Spleen (tissue), 7 donors: ENCODE data around the genes CLDN22 and CDKN2AIP.

DNA sequence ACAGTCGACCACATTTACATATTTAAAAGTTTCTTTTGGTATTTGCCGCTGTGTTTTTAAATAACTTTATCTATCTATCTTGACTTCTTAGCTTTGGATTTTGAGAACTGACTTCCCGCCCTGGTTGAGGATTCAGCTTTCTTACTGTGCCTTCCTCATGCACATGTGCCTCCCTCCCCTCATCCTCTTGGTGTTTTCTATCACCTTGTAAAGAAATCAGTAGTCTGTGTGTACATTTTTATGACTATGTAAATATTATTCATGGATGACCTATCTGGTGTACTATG lies 72.6 kb downstream of the WWC2 start:
- PRO-cap, 4 experiments = no peak in any of the 4 experiments
- RAMPAGE, long total RNA, 4 experiments = no peak in any of the 4 experiments

GRCh38 chr4:183320053-183320330 lies at the start of gene CLDN22:
TSS of gene CLDN22 (minus strand) at chr4:183320276.
- PRO-cap, 4 experiments = no peak in any of the 4 experiments
- RAMPAGE, long total RNA, 4 experiments = no peak in any of the 4 experiments

DNA sequence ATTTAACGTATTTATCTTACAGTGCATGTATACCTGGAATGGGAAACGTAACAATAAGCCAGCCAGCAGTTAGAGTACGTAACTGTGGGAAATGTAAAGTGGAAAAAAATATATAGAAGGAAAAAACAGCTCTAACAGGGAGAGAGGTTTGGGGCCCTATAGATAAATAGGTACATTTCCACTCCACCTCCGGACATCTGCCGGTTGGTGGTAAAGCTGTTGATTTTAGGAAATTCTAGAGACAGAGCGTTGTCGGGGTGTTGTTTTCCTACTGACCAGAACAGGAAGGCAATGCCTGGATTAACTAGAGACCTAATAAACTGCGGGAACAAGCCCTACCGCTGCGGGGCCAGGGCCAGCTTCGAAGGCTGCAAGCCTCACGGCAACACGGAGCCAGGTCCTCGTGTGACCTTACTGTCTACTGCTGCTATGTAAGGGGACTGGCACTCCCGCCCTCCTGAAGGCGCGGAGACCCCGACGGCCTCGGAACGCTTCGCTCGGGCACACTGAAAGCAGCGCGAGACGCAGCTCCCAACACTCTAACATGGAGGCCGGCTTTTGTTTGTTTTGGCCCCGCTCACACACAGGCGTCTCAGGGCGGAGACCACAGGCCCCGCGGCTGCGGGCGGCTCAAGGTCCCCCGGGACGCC lies 716 bp upstream of the CDKN2AIP start:
- PRO-cap, 4 experiments = peak in 3 of 4 experiments; most common plus-strand start position 291 of the sequence (in 1); most common minus-strand start position 290 of the sequence (in 2)
- RAMPAGE, long total RNA, 4 experiments = no peak in any of the 4 experiments

DNA sequence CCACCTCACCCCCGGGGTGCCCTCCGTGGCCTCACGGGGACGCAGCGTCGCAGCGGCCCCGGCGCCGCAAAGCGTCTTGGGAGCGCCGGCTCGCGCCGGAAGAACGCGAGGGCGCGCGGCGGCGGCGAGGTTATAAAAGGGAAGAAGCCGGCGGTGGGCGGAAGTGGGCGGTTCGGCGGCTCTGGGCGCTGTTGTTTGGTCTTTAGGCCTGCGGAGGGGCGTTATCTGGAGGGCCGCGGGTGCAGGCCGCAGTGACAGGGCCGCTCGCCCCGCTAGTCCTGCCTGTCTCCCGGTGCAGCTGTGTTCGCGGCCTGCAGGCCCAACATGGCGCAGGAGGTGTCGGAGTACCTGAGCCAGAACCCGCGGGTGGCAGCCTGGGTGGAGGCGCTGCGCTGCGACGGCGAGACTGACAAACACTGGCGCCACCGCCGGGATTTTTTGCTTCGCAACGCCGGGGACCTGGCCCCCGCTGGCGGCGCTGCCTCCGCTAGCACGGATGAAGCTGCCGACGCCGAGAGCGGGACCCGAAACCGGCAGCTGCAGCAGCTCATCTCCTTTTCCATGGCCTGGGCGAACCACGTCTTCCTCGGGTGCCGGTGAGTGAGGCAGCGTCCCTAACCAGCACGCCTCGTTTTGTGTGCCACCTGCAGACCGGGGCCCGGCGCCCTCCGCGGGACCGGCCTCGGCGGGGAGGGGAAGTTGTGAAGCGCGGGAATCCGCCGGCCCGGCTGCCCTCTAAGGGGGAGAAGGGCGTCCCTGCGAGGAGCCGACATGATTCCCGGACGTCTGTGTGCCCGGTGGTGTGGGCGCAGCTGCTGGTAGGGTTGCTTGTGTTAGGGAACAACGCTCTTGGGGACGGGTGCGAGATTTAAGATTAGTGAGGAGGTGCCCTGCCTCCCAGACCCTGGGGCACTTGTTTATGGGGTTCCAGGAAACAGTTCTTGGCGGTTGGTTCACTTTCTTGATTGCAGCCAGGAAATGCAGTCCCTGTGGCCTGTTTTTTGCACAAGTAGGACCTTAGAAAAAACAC lies at the start of gene CDKN2AIP:
TSS of gene CDKN2AIP (plus strand) at position 163 of the 1,030 bp plus-strand sequence.
- PRO-cap, 4 experiments = peak in 4 of 4 experiments; most common plus-strand start position 163 of the sequence (in 4); most common minus-strand start position 78 of the sequence (in 4)
- RAMPAGE, long total RNA, 4 experiments = start-site peak on the plus strand in 4 of 4 experiments, centred at positions 203 to 222 of the sequence, 56 to 119 reads per replicate

DNA sequence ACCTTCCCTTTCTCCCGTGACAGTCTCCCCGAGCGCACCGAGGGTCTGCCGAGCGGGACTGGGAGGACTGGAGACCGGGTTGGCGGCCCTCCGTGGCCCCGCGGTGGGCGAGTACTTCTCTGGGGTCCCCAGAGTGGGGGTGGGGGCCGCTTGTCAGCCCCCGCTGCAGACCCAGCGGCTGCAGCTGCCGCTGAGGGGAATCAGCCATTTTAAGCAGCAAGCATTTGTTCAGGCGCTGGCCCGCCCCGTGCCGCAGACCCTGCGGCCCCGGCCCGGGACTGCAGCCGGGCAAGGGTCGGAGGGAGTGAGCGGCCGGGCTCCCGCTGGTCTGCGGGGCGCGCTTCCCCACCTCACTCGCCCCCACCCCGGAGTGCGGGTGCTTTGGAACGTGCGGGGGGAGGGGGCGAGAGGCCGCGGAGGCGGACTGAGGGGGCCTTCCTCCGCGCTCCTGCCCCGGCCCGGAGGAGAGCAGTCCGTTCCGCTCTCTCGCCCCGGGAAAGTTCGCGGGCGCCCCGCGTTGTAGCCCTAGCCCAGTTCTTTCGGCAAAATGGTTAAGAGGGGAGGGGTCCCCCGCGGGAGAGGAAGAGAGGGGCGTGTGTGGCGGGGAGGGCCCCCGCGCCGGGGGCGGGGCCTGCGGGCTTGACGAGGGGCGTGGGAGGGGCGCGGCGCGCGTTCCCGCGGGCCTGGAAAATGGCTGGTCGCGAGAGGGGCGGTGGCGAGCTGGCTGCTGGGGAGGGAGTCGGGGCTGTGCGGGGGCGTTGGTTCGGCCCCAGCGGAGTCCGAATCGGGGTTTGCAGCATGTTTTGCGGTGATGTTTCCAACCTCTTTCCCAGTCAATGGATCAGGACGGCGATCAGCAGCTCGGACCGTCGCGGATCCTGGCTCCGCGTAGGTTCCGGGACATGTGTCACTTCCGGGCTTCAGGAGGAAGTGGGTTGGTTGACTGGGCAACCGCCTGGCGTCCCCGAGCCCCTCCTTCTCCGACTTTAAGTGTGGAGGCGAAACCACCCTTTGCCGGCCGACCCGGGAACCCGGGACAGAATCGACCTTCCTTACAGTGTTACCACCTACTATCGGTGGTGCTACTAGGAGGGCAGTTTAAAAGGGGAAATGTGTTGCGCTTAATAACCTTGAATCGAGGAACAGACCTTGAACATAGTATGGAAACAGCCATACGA lies 962 bp downstream of the ING2 start:
- PRO-cap, 4 experiments = peak in 4 of 4 experiments; most common plus-strand start position 680 of the sequence (in 4); most common minus-strand start position 880 of the sequence (in 4)
- RAMPAGE, long total RNA, 4 experiments = start-site peak on the plus strand in 3 of 4 experiments, centred at positions 668 to 676 of the sequence, 18 to 35 reads per replicate

DNA sequence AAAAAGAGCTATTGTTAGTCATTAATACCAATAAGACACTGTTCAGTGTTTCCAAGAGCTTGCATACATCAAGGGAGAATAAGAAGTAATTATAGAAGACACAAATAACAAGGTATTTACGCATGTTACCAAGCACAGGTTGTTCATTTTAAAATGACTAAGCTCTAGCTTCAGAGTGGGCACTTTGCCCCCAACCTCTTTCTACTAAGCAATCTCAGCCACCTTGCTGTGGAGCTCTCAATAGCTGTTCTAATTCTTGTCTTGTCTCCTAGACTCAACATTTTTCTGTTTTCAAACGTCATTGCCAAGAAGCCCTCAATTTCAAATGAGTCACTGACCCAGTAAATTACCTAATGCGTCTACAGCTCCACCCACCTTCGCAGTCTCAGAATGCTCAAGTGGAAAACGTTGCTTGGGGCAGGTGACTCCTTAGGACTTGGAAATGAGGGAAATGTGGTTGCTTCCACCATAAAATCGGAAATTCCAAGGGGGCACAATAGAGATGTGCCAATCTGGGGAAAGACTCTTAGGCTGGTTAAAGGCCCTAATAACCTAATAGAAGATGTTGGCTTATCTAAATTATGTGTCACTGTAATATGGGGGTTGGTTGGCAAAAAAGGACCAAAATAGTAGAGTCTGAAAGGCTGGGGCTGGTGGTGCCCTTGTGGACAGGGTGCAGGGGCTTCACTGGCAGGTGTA lies 59.0 kb downstream of the ING2 start:
- PRO-cap, 4 experiments = no peak in any of the 4 experiments
- RAMPAGE, long total RNA, 4 experiments = no peak in any of the 4 experiments

- PRO-cap, 4 experiments = no peak in any of the 4 experiments
- RAMPAGE, long total RNA, 4 experiments = no peak in any of the 4 experiments
Measured at GRCh38 chr4:183610721-183611310, 48.2 kb downstream of the RWDD4 start.

GRCh38 chr4:183806187-183806769 lies 98.8 kb upstream of the STOX2 start:
- PRO-cap, 4 experiments = peak in 4 of 4 experiments; most common plus-strand start chr4:183806611 (in 2); most common minus-strand start chr4:183806514 (in 3)
- RAMPAGE, long total RNA, 4 experiments = no peak in any of the 4 experiments

GRCh38 chr4:183924176-183924912 lies 19.2 kb downstream of the STOX2 start:
- PRO-cap, 4 experiments = no peak in any of the 4 experiments
- RAMPAGE, long total RNA, 4 experiments = no peak in any of the 4 experiments

DNA sequence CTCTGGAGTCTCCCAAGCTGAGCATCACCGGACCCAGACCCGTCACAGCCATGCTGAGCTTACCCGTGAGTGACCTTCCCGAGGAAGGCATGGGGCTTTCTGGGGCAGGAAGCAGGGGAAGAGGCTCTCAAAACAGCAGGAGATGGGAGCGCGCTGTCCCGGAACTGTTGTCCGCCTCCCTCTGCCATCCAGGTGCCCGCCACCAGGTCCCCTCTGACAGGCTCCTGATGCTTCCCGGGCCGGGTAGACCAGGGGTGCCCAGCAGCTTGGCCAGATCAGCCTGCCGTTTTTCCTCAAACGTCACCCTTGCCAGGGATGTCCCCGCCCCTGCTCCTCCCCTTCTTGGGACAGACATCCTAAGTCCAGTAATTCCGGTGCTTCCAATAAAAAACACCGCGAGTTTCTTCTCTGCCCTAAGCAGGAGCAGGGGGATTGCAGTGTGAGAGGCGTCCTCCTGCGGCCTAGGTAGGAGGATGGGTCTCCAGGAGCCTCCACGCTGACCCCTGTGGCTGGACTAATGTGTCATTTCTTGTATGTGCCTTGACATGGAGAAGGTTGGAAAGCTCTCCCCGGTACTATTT lies 66.4 kb upstream of the ENPP6 start:
- PRO-cap, 4 experiments = peak in 4 of 4 experiments; most common plus-strand start position 130 of the sequence (in 3); most common minus-strand start position 282 of the sequence (in 4)
- RAMPAGE, long total RNA, 4 experiments = start-site peak on the minus strand in 1 of 4 experiments, centred at position 292 of the sequence, 5 reads per replicate

GRCh38 chr4:184310842-184311414 lies 93.3 kb upstream of the ENPP6 start:
- PRO-cap, 4 experiments = no peak in any of the 4 experiments
- RAMPAGE, long total RNA, 4 experiments = no peak in any of the 4 experiments

DNA sequence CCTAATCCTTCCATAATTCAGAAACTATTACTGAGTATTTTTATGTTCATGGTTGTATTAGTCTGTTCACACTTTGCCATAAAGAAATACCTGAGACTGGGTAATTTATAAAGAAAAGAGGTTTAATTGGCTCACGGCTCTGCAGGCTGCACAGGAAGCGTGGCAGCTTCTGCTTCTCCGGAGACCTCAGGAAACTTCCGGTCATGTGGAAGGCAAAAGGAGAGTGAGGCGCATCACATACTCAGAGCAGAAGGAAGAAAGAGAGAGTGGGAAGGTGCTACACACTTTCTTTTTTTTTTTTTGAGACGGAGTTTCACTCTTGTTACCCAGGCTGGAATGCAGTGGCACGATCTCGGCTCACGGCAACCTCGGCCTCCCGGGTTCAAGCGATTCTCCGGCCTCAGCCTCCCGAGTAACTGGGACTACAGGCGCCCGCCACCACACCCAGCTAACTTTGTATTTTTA lies 115.8 kb upstream of the ENPP6 start:
- PRO-cap, 4 experiments = peak in 3 of 4 experiments; most common plus-strand start position 249 of the sequence (in 3); most common minus-strand start position 188 of the sequence (in 1)
- RAMPAGE, long total RNA, 4 experiments = no peak in any of the 4 experiments

DNA sequence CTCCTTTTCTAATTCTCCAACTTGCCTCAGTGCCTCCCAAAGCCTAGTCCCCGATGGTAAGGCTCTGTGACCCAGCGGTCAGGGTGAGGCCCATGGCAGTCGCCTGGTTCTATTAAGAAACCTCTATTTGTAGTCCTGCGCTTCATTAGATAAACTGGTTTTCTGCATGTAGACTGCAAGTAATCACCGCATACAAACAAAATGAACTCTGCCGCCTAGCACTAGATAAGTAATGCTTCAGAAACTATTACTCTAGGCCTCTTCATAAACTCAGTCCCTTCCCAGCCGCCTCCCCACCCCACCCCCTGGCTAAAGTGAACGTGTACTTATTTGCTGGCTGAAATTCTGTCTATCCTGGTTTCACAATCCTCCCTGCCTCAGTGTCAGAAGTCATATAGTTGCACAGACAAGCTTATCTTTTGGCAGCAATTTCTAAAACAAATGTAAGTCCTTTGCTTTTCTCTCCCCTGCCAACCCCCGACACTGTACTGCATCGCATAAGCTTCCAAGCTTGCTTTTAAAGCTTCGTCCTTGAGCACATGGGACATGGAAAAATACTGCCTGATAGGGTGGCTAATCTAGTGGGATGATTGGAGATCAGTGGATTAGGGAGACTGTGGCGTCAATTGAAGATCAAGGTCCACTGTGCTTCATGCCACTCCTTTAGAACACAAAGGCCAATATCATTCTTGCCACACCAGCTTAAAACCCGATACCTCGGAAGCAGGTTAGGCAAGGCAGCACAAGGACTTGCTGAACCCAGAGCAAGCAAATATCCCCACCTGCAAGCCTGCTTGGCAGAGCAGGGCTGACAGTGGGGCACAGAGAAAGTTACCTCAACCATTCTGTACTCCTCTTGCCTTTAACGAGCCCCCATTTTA lies 125.8 kb downstream of the IRF2 start:
- PRO-cap, 4 experiments = peak in 4 of 4 experiments; most common plus-strand start position 686 of the sequence (in 1); most common minus-strand start position 482 of the sequence (in 1)
- RAMPAGE, long total RNA, 4 experiments = no peak in any of the 4 experiments

DNA sequence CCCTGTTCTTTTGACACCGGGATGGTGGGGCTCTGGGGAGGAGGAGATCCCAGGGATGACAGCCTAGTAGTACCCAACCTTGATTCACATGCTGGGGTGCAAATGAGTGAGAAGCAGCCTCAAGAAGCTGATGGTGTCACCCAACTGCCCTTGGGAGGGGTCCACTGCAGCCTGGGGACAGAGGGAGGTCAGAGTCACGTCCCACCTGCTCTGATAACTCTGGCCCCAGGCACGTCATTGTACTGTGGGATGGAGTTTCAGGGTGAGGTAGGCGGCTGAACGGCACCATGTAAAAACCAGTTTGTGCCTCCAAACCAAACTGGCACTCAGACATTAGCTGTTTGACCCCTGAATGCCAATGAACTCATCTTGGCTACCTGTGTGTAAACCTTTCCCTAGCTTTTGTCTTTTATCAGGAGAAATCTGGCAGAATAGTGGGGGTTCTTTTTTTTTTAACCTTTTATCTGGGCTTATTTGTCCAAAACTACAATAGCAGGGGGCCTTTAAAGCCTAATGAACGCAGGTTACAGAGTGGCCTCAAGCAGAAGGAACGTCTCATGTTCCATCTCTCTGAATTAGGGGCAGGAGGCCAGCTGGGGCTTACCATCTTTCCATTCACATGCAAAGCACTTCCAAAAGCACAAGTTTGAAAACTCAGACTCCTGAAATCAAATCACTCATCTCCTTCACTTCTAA lies 89.4 kb downstream of the IRF2 start:
- PRO-cap, 4 experiments = no peak in any of the 4 experiments
- RAMPAGE, long total RNA, 4 experiments = no peak in any of the 4 experiments

DNA sequence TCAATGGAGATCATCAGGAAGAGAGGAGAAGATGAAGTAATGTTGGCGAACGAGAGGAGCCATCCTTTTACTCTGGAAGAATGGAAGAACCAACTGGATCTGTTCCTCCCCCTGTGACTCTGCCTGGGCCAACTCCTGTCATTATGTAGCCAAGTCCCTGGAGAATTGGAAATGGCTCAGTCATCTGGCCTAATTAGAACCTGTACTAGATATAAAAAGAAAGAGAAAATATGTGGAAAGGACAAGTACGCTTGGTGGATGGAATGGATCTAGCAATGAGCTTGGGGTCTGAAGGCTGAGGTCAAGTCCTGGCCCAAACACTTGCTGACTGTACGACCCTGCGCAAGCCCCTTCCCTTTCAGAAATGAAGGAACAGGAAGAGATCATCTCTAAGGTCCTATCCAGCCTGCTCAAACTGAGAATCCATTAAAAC lies 76.5 kb downstream of the IRF2 start:
- PRO-cap, 4 experiments = no peak in any of the 4 experiments
- RAMPAGE, long total RNA, 4 experiments = no peak in any of the 4 experiments

- PRO-cap, 4 experiments = peak in 4 of 4 experiments; most common plus-strand start chr4:184472561 (in 3); most common minus-strand start chr4:184472404 (in 3)
- RAMPAGE, long total RNA, 4 experiments = no peak in any of the 4 experiments
Measured at GRCh38 chr4:184472263-184472660, 2.1 kb downstream of the IRF2 start.

DNA sequence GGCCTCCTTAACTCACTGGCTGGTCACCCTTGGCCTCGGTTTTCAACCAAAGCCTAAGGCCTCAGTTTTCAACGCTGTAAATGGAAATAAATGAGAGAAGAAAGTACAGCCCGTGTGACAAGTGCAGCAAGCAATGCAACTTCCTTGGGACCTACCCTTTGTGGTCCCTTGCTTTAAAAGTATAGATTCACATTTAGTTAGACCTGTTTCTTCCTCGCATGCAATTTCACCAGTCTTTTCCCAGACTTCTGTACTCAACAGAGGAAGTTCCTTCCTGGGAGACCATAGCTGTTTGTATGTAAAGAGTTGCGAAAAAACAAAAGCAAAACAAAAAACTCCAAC lies 1.1 kb upstream of the IRF2 start:
- PRO-cap, 4 experiments = peak in 1 of 4 experiments; most common minus-strand start position 153 of the sequence (in 1)
- RAMPAGE, long total RNA, 4 experiments = no peak in any of the 4 experiments

DNA sequence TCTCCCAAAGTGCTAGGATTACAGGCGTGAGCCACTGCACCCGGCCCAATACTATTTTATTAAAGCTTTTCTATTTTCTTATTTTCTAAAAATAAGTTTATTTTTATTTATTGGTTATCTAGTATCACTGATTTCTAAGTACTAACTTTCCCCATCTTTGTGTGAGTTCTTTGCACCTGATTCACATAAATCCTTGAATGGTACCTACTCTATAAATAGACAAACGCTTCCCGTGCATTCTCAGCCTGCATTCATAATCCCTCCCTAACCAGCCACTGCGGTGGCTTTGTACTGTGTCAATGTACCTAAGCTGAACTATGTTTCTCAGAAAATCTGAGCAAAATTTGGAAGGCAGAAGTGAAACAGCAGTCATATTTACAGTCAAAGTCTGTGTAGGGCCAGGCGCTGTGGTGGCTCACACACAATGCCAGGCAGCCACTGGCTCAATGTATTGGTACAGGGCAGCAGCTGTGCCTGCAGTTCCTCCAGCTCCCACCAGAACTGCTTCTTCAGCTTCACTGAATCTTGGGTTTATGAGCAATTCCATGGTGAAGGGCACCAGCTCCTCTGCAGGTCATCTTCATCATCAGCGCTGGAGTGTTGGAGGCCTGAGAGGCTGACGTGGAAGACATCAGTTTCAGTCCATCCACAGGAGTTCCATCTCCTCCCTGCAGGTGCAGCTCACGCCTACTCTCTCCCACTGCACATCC lies 32.2 kb upstream of the IRF2 start:
- PRO-cap, 4 experiments = peak in 1 of 4 experiments; most common plus-strand start position 438 of the sequence (in 1); most common minus-strand start position 277 of the sequence (in 1)
- RAMPAGE, long total RNA, 4 experiments = no peak in any of the 4 experiments

- PRO-cap, 4 experiments = no peak in any of the 4 experiments
- RAMPAGE, long total RNA, 4 experiments = no peak in any of the 4 experiments
Measured at GRCh38 chr4:184514269-184514687, 39.9 kb upstream of the IRF2 start.

- PRO-cap, 4 experiments = peak in 1 of 4 experiments; most common minus-strand start chr4:184751712 (in 1)
- RAMPAGE, long total RNA, 4 experiments = no peak in any of the 4 experiments
Measured at GRCh38 chr4:184751624-184752109, 17.8 kb upstream of the CENPU start.